ENCODE measurements around a stretch of chr18.

DNA sequence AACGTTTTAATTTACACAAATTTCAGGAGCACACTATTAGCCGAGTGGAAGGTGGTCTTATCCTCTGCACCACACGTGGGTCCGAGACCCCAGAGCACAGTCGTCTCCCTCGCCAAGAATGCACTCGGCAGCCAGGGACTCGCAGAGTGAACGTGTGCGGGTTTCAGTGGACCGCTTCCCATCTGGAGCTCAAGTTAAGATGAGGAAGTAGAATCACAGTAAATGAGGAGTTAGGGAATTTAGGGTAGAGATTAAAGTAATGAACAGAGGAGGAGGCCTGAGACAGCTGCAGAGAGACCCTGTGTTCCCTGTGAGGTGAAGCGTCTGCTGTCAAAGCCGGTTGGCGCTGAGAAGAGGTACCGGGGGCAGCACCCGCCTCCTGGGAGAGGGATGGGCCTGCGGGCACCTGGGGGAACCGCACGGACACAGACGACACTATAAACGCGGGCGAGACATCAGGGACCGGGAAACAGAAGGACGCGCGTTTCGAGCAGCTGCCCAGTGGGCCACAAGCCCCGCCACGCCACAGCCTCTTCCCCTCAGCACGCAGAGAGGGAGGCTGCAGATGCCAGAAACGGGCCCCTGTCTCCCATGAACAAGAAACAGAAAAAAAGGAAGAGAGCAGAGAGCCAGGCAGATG is 5.5 kb upstream of the KCNG2 start:
- RAMPAGE, long total RNA: no peak
- RRBS: 77% methylated on average over 7 of the region's 32 CpGs

DNA sequence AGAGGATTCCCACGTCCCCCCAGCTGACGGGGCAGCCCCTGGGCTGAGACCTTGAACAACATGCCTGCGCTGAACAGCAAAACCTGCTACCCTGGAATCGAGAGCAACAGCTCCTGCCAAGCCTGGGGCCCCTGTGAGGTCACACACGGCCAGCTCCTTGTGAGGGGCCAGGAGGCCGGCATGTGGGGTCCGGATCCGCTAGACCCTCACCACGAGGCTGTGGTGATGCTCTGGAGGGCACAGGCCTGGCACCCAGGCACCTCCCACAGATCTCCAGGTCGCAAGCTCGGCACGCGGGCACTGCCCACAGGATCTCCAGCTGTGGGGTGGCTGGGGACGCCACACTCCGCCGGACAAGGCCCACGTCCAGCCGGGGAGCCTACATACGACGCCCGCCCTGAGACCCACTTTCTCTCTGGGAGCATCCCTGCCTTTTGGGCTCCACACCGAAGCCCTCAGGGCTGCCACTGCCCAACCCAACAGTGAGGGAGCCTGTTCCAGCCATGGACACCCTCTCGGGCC is 34.2 kb downstream of the SLC66A2 start:
- RAMPAGE, long total RNA: no peak
- RRBS: no CpG with 5 or more reads among the region's 23 CpGs

DNA sequence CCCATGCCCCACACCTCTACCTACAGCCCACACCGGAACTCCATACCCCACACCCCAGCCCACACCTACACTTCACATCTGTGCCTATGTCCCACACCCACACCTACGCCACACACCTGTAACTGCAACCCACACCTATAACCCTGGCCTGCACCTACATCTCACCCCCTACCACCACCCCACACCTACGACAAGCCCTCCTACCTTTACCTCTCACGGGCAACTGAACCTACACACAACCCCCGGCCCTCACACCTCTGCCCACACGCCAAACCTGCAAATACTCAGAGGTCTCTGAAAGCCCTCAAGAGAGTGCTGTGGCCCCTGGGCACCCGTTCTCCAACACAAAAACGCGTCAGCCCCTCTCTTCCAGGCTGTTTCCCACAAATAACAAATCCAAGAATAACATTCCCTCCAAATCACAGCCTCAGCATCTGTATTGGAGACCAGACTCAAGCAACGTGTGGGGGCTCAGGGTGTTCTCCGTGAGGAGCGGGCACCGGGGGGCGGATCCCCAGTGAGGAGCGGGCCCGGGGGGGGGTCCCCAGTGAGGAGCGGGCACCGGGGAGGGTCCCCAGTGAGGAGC is 33.5 kb downstream of the SLC66A2 start:
- RAMPAGE, long total RNA: no peak
- RRBS: no CpG with 5 or more reads among the region's 18 CpGs

DNA sequence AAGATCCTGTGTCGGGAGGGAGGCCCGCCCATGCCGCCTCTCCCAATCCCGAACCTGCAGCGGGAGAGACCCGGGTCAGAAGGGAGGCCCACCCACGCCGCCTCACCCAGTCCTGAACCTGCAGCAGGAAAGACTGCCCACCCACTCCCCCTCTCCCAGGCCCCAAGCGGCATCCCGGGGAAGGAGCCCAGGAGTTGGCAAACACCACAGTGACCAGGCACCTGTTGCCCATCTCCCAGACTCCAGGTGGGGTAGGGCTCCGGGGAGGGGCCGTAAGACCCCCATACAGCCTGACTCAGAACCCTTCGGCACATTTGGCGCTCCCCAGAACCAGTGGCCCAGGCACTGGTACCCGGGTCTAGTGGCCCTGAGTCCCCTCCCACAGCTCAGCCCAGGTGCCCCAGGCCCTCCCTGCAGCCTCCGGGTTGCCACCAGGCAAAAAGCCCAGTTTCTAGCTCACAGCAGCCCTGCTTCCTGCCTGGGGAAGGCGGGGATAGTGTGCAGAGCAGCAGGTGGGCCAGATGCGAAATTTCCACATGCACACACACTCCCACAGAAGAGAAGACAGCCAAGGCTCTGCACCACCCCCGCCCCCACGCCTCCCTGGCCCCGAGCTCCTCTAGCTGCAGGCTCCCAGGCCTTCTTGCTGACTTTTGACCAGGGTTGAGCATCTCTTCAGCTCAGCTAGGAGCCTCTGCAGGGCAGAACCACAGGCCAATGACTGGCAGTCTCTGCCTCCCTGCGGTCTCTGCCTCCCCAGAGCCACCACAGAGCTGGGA is 7.5 kb downstream of the SLC66A2 start:
- RAMPAGE, long total RNA: no peak
- RRBS: 66% methylated on average over 6 of the region's 22 CpGs

- RAMPAGE, long total RNA: no peak
- RRBS: no CpG with 5 or more reads among the region's 29 CpGs
These were observed 11.4 kb downstream of the RBFA start for GRCh38 chr18:80045396-80046296.

DNA sequence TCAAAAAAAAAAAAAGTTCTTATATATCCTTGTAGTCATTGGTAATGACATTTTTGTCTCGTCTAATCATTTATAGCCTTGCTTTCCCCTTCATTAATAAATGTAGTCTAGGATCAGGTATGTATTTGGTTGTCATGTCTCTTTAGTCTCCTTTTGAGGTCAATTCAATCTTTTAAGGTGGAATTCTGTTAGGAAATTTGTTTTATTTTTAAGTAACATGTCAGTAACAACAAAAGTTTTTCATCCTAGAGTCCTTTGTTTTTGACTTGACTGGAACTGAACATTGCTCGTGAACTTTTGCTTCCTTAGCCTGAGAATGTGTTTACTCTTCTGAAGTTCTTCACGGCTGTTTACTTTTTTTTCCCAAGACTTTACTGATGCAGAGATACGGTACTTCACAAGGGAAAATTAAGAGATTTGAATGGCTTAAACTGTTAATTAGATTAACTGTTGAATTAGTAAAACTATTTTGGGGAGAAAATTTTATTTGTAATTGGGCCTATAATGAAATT is 9.4 kb downstream of the ADNP2 start:
- RAMPAGE, long total RNA: no peak
- RRBS: no CpG with 5 or more reads among the region's 4 CpGs

Data from cardiac muscle cell (in vitro differentiated cells and primary cell).